ENCODE measurements around the gene KAT2A.

DNA sequence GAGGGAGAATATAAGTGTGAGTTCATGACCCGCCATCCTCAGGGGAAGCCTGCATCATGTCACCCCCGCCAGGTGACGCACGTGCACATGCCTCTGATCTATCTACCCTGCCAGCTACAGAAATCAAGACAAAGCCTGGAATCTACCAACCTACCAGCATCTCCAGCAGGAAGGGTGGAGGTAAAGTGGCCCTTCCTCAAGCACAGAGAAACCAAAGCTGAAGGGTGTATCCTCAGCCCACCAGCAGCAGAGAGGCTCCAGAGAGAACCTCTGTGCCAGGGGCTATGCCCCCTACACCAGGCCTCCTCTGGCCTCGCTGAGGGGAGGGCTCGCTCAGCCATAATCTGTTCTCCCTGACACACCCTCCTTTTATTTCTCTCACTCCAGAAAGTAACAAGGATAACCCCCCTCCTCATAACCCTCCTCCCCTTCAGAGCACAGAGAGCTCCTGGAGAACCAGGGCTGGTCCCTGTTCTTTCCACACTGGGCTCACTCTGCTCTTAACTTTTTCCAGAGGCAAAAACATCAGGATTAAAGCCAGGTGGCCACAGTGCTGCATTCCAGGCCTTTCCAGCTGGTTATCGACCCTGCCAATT lies 23.4 kb downstream of the ACLY start:
- PRO-cap = unidirectional peak, minus-strand start at position 485 of the sequence; unidirectional peak, minus-strand start at position 496 of the sequence

- PRO-cap = no peak
These were observed 9.9 kb downstream of the ACLY start for GRCh38 chr17:41908818-41909366.

DNA sequence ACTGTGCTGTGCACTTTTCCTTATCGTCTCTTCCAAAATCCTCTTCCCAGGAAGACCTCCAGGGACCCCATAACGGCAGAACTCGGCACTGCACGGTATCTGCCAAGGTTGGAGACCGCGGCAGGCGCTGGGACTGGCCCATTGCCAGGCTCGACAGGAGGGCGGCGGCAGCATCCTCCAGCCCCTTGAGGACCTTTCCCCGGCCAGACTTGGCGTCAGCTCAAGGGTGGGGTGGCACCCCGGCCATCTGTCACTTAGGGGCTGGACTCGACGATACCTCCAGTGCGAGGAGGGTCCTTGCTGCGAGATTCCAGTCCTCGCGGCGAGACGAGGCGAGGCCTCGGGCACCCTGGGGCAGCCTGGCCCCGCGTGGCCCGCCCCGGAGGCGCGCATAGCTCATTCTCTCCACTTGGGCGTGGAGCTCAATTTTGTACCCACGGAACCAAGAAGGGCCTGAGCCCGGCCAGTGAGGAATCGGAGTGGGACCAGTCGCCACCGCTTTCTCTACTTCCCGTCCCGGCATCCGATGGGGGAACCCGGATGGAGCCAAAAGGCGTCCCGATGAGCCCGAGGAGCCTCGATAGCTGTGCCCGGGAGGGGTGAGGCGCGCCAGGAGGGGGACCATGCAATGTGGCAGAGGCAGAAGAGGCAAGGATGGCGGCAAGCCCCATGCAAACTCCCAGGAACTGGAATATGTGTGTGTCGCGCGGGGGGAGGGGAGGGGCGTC lies 621 bp downstream of the ACLY start:
- PRO-cap = no peak

DNA sequence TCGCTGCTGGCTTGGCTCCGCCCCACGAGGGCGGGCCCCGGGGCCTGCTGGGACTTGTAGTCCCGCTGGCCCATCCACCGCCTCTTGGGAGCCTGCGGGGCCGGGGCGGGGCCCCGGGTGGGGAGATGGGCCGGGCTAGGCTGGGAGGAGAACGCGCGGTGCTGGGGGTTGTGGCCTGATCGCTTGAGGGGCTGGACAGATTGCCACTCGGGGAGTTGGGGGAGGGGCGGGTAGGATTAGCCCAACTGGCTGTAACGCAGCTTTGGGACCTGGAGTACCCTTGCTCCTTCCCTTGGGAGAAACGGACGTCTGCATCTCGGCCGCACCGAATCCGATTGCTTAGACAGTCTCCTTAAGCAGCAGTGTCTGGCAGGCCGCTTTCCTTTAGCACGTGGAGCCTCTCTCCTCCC lies 342 bp upstream of the ACLY start:
- PRO-cap = bidirectional peak, plus-strand start at position 124 of the sequence, minus-strand start outside the sequence

DNA sequence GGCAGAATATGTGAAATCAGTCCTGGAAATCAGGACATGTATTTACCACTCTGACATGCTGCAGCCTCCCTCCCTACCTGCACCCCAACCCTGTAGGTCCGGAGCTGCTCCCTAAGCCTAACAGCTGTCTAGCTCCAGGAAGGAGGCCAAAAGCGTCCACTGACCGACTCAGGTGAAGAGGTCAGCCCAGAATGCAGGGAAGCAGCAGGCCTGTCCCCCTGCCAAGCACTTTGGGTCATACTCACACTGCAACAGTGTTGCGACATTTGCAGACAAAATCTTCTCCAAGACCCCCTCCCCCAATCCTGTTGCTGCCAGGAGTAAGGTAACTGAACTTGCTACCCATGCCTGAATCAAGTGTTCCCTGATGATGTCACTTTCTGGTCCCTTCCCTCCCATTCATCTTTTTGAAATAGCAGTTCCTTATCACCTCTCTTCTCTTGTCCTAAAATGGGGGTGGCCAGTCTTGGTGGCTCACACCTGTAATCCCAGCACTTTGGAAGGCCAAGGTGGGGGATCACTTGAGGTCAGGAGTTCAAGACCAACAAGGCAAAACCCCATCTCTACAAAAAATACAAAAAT lies 1.2 kb upstream of the ACLY start:
- PRO-cap = no peak

DNA sequence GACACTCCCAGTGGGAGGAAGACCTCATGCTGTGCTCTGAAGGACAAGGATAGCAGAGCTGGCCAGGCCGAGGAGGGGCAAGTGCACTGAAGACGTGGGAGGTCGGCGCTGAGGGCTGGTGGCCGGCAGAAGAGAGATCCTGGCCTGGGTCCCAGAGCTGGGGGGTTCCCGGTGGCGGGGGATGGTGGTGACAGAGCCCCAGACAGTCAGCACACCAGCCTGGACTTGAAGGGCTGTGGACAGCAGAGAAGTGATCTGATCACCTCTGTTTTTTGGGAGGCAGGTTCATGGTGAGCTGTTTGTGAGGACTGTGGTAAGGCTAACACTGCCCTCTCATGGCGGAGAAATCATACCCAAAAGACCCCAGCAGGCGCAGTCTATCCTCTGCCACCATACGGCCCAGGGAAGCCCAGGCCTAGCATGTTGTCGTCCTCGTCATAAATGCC lies 7.0 kb upstream of the CNP start:
- PRO-cap = no peak

DNA sequence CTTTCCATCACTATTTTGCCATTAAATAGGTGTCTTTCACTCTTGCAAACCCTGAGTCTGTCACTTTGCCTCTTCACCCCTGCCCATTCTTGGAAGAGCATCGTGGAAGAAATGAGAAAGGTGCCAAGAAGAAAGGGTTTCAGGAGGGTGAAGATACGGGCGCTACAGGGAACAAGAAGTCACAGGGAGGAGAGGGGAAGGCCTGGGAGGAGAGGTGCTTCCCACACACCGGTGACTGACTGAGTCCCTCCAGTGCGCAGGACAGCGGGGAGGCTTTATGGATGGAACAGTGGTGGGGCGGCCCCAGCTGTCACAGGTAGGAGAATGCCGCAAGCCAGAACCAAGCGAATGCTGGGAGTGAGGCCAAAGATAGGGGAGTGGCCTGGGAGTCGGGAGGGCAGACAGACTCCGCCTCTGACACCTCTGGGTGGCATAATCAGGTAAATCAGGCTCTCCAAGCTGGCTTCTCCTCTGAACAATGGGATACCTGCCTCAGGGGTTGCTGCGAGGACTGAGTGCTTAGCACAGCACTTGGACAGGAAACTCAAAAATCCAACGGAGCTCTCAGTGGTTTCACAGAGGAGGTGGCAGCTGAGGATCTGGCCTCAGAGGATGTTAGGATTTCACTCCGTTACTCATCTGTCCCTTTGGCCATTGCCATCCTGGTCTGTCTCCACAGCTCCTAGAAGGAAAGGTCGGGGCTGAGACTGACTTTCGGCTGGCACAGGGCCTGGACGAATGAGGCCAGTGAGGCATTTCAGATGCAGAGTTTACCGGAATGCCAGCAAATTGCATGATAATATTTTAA lies 788 bp upstream of the CNP start:
- PRO-cap = bidirectional peak, plus-strand start at position 462 of the sequence, minus-strand start at position 326 of the sequence

DNA sequence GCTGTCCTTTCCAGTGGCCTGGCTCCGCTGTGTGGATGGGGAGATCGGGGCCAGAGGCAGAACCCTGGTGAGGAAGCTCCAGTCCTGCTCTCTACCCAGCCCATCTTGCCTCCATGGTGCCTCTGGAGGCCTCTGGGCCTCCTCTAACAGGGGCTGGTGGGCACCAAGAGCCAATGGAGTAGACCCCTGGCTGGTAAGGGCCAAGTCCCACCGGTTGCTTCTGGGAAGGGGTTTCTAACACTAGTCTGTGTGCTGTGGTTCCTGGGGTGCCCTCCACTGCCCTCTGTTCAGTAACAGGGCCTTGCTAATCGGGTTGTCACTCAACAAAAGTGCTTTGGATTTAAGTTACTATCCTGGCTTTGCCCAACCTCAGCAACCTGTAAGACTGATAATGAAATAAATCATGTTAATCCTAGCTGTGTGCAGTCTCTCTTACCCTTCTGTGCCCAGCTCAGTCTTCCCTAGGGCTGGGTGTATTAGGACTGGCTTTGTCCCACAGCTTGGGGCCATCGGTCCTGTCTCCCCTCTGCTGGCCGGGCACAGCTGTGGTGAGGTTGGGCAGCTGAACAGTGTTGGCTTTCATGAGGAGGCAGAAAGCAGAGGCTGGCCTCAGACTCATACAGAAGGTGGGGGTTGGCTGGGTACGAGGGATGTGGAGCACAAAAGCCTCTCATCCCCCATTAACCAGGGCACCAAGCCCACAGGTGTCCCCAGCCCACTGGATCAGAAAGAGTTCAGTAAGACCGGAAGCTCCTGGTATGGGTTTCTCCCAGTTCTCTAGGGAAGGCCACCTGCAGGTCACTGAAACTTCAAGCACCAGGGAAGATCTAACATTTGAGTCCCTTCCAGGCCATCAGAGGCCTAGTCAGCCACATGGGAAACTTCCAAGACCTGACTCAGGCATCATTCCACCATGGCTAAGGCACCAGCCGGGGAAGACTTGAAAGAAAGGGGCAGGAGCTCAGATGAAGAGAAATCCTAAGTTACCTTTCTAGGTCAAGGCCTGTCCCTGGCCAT lies 8.5 kb downstream of the CNP start:
- PRO-cap = no peak

GRCh38 chr17:41978271-41978579 lies 11.6 kb downstream of the CNP start:
- PRO-cap = no peak

GRCh38 chr17:42105037-42105525 lies 6.8 kb upstream of the ZNF385C start:
- PRO-cap = no peak

DNA sequence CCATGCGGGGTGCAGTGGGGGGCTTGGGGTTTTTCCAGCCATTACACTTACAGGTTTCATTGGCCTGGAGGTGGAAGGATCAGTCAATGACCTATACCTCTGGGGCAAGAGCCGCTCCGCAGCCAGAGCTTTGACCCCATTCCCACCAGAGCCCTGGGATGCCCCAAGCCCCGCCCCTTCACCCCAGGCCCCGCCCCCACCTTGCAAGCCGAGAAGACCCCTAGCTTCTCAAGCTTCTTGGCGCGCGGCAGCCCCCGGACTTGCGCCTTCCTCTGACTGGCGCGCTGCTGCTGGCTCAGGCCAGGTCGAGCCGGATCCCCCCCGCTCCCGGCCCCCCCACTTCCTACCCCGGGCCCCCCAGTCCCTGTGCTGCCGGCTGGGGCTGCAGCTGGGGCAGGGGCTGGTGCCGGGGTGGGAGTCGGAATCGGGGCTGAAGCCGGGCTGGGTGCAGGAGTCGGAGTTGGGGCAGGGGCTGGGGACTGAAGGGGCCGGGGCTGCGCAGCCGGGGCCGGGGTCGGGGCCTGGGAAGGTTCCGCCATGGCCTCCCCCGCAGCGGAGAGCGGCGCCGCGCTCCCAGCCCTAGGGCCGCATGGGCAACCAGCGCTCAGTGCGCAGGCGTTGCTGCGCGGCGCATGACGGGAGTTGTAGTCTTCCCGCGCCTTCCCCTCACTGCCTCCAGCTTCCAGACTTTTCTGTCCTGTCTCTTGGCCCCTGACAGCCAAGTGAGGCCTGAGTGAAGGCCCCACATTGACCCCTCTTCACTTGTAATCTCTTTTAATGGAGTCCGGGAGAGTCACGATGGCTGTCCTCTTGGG lies at the start of gene KAT2A:
Gene KAT2A (minus strand): TSS at position 602 of the 815 bp plus-strand sequence.
- PRO-cap = bidirectional peak, plus-strand start at position 714 of the sequence, minus-strand start at position 591 of the sequence

- PRO-cap = no peak
These were observed 823 bp downstream of the RAB5C start for GRCh38 chr17:42153515-42154817.

DNA sequence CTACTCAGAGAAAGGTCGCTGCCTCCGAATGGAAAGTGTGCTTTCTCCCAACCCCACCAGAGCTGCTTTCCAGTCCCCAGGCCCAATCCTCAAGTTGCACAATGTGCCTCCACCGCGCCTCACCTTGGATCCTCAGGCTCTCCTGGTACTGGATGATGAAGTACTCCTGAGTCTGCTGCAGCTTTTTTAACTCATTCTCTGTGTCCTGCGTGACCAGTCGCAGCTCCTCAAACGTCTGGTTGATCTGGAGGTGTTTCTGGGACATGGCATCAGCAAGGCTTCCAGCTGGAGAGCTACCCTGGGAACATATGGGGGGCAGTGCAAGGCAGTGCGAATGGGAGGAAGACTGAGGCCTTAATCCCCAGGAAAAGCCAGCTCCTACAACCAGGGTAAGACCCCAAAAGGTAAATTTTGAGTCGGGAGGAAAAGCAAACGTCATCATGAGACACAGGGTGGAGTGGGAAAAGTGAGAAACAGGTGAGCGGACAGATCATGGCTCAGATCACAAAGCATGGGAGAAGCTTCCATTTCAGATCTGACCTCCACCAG lies 29.0 kb upstream of the GHDC start:
- PRO-cap = no peak

- PRO-cap = no peak
These were observed 26.2 kb downstream of the STAT5B start for GRCh38 chr17:42249875-42250570.

DNA sequence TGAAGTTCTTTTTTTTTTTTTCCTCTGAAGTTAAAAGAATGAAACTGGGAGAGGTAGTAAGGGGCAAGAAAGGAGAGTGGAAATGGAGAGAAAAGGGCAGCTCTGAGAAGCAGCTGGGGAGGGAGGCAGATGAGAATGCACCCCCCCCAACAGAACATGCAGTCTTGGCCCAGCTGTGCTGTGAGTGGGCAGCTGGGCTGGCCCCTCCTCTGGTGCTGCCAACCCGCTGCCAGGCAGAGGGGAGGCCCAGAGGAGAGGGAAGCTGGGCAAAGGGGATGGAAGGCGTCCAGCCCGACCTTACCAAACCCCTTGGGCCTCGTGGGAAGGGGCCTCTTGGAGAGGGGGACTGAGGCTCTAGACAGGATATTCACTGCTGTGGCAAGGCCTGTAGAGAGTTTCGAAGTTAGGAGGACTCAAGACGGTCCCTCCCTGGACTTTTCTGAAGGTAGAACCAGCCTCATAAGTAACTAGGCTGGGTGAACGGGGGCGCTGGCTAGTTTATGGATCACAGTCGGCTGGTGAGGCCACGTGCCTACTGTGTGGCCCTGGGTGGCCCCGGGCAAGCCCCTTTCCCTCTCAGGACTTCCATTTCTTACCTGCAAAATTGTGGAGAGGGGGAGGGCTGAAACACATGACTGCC lies 987 bp upstream of the STAT5A start:
- PRO-cap = unidirectional peak, plus-strand start at position 249 of the sequence; unidirectional peak, plus-strand start at position 496 of the sequence

DNA sequence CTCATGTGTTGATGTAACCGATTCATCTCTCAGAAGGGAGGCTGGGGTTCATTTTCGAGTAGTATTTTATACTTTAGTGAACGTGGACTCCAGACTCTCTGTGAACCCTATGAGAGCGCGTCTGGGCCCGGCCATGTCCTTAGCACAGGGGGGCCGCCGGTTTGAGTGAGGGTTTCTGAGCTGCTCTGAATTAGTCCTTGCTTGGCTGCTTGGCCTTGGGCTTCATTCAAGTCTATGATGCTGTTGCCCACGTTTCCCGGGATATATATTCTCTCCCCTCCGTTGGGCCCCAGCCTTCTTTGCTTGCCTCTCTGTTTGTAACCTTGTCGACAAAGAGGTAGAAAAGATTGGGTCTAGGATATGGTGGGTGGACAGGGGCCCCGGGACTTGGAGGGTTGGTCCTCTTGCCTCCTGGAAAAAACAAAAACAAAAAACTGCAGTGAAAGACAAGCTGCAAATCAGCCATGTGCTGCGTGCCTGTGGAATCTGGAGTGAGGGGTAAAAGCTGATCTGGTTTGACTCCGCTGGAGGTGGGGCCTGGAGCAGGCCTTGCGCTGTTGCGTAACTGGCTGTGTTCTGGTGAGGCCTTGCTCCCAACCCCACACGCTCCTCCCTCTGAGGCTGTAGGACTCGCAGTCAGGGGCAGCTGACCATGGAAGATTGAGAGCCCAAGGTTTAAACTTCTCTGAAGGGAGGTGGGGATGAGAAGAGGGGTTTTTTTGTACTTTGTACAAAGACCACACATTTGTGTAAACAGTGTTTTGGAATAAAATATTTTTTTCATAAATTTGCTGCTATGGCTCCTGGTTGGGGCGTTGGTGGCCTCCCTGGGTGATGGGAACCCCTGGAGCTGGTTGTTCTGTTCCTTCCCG lies 23.1 kb downstream of the STAT5A start:
- PRO-cap = bidirectional peak, plus-strand start at position 624 of the sequence, minus-strand start at position 488 of the sequence

- PRO-cap = no peak
These were observed 25.4 kb downstream of the STAT5A start for GRCh38 chr17:42313632-42314113.

DNA sequence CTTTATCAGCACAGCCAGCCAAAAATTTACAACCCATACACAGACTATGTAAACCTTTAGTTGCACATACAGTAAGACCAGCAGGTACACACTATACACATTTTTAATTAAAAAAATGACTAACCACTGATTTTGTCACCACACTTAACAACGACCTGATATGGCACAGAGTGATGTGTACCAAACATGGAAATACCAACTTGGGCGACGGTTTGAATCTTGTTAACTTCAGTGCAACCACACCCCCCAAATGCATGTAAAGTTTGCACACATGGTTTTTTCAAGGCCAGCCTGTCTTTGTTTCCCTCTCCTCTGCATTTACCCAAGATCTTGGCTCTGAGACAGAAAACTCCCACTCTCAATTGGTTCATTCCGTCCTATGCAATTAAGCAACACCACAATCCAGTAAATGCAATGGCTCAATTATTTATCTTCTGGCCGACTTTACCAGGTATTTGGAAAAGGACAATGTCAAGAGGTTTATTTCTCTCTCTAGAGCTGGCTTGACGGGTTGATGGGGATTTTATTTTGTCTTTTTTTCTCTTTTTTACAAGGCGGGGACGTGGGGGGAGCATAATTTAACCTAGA lies 1.1 kb downstream of the STAT3 start:
- PRO-cap = no peak

GRCh38 chr17:42456363-42457172 lies 2.1 kb upstream of the ATP6V0A1 start:
- PRO-cap = unidirectional peak, plus-strand start at chr17:42457070

- PRO-cap = no peak
These were observed 4.4 kb downstream of the PSMC3IP start for GRCh38 chr17:42572871-42573768.